ENCODE measurements around the genes AP1G2, DCAF11 and NFATC4.

DNA sequence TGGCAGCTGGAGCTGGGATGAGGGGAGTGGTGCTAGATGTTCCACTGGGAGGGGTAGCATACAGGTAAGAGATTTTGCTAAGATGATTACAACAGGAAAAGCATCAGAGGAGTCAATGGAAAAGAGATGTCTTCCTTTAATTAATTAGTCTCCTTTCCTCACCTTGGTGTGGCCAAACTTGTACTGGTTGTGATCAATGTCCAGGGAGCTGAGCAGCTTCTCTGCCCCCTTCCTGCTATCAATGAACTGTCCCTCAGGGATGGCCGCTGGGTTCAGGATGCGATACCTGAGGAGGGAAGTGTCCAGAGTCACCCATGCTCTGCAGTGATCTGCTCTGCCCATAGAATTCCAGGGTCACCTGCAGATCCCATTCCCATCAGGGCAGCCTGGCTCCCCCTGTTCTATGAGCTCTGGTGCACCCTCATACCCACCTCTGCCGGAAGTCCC lies 9.9 kb downstream of the MYH7 start:
- PRO-cap: no peak

DNA sequence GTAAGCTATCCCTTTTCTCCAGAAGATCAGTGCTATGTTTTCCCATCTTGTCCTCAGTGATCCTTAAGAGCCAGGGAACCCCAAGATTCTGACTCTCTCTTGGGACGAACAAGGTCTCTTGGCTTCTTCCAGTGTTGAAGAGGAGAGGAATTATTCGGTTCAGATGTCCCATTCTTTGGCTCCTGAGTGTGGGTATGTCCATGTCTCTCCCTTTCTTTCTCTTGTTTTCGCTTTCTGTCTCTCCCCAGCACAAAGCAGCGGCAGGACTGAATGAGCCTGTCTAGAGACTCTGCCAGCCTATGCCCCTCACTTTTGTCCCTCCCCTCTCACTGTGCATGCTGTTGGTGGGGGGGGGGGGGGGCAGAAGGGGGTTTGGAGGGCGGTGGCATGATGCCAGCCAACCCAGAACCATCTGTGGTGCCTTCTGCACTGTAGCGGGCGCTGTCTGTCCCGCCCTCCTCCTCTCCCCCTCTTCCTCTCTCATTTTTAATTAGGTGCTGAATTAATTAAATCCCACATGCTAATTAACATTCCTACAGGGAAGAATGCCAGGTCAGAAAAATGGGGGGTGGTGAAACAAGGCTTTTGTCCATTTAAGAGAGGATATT lies 17.7 kb downstream of the NGDN start:
- PRO-cap: no peak

- PRO-cap: no peak
These were observed 28.5 kb downstream of the ZFHX2 start for GRCh38 chr14:23522839-23523648.

DNA sequence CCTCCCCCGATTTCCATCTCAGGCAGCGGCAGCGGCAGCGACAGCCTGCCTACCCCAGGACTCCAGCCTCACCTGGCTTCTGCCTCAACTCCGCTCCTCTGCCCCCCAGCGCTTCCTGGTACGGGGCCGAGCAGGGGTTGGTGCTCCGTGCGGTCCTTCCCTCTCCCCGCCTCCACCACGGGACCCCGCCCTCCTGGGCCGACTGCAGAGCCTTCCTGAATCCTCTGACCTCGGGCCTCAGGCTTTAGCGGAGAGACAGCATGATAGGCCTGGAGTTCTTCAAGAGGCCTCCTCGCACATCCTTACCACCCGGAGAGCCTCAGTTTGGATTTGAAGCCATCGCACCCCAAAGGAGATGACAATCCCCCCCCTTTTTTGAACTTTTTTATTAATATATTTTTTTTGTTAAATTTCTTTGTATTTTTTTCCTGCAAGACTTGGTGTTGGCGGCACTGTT lies at the start of gene AP1G2:
TSS of gene AP1G2 (minus strand) at position 125 of the 457 bp plus-strand sequence.
- PRO-cap: bidirectional peak, plus-strand start at position 240 of the sequence, minus-strand start at position 117 of the sequence

GRCh38 chr14:23588904-23589596 lies 10.5 kb upstream of the JPH4 start:
- PRO-cap: unidirectional peak, plus-strand start at chr14:23589233

- PRO-cap: no peak
These were observed 9.1 kb upstream of the CARMIL3 start for GRCh38 chr14:24042703-24043104.

GRCh38 chr14:24114548-24115096 lies at the start of gene DCAF11:
DCAF11 (plus strand) TSS chr14:24114777.
- PRO-cap: bidirectional peak, plus-strand start at chr14:24114638, minus-strand start at chr14:24114636; bidirectional peak, plus-strand start at chr14:24114812, minus-strand start at chr14:24114657; bidirectional peak, plus-strand start at chr14:24115275, minus-strand start at chr14:24115013

DNA sequence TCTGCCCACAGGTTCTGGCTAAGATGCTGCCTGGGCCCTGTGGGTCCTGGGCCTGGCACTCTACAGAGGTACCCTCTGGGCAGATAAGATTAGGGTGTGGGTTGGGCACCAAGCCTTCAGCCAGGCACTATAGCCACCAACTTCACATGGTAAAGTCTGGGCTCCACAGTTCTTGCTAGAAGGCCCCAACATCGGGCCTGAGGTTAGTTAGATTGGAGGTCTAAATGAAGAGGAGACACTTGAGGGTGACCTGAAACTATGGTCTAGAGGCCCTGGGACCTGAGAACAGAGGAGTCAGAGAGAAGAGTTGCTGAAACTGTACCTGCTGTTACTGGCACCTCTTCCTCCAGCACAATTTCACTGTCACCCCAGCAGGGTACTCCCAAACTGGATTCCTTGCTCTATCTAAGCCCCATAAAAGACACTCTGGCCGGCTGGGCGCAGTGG lies 5.2 kb upstream of the REC8 start:
- PRO-cap: no peak

DNA sequence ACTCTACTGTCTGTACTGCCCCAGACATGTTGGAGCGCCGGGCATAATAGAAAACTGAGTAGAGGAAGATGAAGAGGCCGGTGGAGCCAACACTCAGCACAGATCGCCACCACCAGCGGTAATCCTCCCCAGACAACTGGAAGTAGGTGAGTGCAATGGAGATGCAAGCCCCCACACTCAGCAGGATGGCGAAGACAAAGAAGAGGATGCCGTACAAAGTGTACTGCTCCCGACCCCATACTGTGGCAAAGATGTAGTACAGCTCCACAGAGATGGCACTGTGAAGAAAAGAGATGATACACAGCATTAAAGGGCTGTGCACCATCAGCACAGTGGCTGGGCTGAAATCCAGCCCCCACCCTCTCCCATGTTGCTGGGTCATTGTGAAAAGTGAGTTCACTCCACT lies 918 bp upstream of the IPO4 start:
- PRO-cap: no peak

DNA sequence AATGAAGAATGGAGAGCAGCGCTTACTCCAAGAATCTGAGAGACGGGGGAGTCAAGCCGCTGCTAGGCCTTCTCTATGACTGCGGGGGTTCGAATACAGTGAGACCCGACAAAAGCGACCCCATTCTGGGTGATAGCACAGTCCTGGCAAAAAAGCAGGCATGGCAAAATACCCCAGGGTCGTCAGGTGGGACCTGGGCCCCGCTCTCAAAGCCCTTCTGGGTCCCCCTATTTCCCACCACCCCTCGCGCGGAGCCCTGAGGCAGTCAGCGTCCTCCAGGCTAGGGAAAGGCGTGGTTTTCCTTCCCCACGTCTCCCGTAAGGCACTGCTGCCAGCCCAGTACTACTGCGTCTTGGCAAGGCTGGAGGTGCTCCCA lies 306 bp downstream of the NEDD8 start:
- PRO-cap: no peak

DNA sequence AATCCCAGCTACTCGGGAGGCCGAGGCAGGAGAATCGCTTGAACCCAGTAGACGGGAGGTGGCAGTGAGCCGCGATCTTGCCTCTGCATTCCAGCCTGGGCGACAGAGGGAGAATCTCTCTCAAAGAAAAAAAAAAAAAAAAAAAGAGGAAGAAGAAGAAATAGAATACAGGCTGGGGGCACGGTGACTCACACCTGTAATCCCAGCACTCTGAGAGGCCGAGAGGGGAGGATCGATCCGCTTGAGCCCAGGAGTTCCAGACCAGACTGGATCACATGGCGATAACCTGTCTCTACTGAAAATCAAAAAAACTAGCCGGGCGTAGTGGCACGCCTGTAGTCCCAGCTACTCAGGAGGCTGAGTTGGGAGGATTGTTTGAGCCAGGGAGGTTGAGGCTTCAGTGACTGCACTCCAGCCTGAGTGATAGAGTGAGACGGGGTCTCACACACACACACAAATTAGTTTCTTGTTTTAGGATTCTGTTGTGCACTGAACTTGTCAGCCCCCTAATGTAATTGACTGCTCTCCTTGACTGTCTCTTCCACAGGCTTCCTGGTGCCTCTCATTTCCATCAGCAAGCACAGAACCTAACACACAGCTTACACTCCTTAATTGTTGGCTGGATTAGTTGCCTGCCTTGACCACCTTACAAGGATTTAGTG lies 963 bp upstream of the TINF2 start:
- PRO-cap: no peak

- PRO-cap: no peak
These were observed 9.1 kb downstream of the DHRS1 start for GRCh38 chr14:24290417-24290982.

- PRO-cap: no peak
These were observed 785 bp upstream of the CIDEB start for GRCh38 chr14:24308477-24309046.

DNA sequence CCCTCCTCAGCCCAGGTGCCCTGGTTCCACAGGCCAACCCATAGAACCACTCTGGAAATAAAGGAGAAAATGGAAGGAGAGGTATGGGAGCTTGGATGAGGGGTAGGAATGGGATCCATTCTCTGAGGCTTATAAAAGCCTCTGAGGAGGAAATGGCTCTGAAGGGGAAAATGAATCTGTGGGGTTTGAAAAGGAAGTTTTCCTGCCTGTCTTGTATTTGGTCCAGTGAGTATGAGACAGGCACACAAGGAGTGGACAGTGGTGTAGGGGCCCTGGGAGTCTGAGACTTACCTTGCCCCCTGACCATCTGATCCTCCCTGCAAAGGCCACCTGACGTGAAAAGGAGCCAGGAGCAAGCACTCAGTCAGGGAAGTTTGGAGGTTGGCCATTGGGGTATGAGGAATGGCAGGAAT lies 866 bp downstream of the LTB4R start:
- PRO-cap: no peak

DNA sequence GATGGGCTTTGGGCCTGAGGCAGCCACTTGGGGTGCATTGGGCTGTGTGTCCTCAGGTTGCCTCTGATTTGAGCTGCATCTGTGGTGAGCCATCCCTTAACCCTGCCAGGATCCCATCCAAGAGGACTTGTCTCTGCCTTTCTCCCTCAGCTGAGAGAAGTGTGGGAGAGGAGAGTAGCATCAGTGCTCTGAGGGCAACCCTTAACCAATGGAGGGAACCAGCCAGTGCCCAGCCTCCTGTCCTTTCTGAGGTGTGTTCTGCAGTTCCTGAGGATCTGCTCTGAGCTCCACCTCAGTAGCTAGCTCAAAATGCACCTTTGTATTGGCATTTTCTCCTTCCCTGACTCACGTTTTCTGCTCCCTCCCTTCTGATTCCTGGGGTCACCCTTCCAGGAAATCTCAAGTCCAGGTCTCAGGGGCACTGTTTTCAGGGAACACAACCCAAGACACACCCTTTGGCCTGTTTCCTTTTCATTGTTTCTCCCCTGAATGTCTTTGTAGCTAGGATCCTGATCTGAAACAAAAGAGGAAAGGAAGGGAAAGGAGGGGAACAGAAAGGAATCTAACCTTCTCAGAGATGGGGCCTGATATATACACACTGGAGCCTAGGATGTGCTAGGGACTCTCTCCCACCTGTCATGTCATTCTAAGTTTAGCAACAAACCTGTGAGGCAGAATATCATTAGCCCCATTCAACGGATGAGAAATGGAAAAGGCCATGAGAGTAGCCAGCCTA lies 7.3 kb upstream of the RIPK3 start:
- PRO-cap: no peak

- PRO-cap: bidirectional peak, plus-strand start at chr14:24368188, minus-strand start at chr14:24367880
These were observed at the start of gene NFATC4 for GRCh38 chr14:24367755-24368313. NFATC4 (plus strand) TSS chr14:24368184.

- PRO-cap: no peak
These were observed 896 bp downstream of the KHNYN start for GRCh38 chr14:24430430-24431270.

DNA sequence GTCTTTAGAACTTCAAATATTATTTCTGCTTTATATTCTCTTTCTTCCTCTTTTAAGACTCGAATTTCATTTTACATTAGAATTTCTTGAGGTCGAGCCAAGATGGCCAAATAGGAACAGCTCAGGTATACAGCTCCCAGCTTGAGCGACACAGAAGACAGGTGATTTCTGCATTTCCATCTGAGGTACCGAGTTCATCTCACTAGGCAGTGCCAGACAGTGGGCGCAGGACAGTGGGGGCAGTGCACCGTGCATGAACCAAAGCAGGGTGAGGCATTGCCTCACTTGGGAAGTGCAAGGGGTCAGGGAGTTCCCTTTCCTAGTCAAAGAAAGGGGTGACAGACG lies 17.8 kb upstream of the CMA1 start:
- PRO-cap: unidirectional peak, plus-strand start at position 89 of the sequence

GRCh38 chr14:24813495-24814162 lies 179.6 kb upstream of the GZMB start:
- PRO-cap: no peak

GRCh38 chr14:24974220-24974480 lies 75.8 kb downstream of the STXBP6 start:
- PRO-cap: no peak

Data from H9 (cell line).